Hair follicular keratinocyte (primary cell): ENCODE results near the genes MYBBP1A, ARRB2, C17orf107 and CAMTA2.

GRCh38 chr17:4268236-4268711 is 4.5 kb upstream of the ANKFY1 start:
- RAMPAGE, long total RNA = no peak

- RAMPAGE, long total RNA = no peak
These were observed 6.2 kb upstream of the ANKFY1 start for GRCh38 chr17:4269652-4270610.

DNA sequence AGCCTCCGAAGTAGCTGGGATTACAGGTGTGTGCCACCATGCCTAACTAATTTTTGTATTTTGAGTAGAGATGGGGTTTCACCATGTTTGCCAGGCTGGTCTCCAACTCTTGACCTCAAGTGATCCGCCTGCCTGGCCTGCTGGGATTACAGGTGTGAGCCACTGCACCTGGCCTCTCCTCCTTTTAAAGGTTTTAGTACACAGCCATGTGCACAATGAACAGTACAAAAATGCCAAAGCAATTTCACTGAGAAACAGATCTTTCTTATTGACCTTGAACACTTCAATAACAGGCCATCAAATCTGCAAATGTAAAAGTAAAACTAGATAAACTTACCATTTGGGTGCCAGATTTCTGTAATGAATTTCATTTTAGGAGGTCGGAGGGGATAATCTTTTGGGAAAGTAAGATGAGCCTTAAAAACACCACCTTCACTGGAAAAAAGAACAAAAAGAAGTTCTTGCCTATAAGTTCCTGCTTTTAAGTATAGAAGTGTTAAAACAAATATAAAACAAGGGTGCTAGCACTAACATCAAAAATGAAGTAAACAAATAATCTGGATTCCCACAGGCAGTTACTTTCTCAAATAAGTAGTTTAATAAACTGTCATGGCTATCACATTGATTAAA is 32.7 kb upstream of the ANKFY1 start:
- RAMPAGE, long total RNA = no peak

GRCh38 chr17:4375549-4375948 is 9.1 kb upstream of the UBE2G1 start:
- RAMPAGE, long total RNA = no peak

DNA sequence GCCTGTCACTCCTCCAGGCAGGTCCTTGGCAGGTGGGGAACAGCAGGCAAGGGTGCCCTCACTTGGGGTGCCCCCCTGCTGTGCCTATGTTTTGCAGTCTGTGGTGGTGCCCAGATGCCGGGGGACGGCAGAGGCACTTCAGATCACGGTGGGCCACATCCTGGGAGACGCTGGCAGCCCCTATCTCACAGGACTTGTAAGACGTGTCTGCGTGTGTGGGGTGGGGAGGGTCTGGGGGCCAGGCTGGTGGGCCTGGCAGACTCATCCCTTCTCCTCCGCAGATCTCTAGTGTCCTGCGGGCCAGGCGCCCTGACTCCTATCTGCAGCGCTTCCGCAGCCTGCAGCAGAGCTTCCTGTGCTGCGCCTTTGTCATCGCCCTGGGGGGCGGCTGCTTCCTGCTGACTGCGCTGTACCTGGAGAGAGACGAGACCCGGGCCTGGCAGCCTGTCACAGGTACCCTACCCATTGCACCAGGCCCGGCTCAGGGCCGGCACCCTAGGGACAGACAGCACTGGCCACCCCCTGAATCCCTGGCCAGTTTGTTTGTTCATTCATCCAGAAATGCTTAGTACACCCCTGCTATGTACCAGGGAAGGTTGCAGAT is 12.4 kb upstream of the SPNS2 start:
- RAMPAGE, long total RNA = no peak

- RAMPAGE, long total RNA = no peak
These were observed 19.2 kb downstream of the MYBBP1A start for GRCh38 chr17:4535866-4536534.

DNA sequence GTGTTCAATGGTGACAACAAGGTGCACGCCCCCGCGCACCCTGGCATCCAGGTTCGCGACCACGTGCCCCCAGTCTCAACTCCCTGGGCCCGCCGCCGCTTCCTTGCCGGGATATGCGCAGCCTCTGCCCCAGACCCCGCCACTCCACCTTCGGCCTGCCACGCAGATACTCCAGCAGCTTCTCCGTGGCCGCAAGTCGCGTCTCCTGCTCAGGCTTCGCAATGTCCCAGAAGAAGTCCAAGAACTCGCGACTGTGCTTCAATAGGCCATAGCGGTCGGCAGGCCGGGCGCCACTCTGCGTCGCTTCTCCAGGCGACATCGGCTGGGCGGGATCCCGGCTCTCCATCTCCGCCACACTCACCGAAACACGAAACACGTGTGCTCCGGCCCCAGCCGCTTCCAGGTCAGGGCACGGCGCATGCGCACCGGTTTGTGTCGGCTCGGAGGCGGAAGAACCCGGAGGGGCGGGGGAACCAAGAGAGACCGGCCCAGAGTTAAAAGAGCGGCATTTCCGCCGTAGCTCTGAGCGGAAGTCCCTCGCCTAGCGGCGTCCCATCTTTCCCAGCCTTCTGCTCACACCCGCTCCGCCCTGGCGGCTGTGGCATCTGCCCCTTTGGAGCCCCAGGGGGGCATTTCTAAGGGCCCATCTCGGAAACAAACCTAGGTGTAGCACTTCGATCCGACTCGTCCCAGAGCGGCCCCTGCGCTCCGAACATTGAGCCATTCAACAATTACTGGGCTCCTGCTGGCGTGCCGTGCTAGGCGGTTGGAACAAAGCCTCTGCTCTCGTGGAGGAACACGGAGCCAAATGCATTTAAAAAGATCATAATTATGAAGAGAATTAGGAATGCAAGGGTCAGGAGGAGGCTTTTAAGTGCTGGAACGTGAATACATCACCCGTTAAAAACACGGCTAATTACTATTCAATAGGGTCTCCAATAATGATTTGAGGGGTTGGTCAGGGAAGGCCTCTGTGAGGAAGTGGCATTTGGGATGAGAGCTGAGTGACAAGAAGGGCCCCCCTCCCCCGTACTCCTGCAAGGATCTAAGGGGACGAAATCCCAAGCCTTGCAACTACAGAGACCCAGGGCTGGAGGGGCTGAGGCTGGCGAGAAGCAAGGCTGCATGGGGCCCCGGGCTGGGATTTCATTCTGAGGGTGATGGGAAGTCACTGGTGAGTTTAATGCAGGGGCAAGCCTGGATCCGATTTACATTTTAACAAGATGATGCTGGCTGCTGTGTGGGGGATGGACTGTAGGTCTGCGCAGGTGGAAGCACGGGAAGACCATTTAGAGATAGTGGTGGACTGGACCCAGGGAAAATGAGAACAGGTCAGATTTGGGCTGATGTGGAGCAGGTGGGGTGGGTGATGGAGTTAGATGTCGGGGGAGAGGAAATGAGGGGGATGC is at the start of gene MYBBP1A:
Gene MYBBP1A (minus strand): TSS at position 406 of the 1,409 bp plus-strand sequence.
- RAMPAGE, long total RNA = no peak

DNA sequence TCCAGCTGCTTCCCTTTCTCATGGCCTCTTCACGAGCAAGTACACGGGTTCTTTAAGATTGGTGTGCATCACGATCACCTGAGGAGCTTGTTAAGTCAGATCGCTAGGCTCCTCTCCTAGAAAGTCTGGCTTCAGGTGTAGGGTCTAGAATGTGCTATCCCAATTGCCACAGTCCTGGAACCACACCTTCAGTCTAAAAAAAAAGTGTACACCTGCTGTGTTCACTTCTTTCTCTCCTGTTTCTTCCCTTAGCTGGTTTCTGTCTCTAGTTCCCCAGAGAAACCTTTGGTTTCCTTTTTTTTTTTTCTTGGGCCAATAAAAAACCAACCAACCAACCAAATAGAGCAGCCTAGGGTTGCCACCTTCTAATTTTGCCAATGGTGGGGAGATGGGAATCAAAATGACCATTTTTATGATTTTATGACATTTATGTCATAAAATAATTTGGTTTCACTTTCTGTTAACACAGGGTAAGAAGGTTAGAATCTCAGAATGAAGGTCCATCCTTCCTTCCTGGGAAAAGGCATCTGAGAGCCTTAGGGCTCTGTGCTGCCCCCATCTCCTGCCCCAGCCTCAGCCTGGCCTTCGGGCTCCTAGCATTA is 1.8 kb upstream of the GGT6 start:
- RAMPAGE, long total RNA = no peak

DNA sequence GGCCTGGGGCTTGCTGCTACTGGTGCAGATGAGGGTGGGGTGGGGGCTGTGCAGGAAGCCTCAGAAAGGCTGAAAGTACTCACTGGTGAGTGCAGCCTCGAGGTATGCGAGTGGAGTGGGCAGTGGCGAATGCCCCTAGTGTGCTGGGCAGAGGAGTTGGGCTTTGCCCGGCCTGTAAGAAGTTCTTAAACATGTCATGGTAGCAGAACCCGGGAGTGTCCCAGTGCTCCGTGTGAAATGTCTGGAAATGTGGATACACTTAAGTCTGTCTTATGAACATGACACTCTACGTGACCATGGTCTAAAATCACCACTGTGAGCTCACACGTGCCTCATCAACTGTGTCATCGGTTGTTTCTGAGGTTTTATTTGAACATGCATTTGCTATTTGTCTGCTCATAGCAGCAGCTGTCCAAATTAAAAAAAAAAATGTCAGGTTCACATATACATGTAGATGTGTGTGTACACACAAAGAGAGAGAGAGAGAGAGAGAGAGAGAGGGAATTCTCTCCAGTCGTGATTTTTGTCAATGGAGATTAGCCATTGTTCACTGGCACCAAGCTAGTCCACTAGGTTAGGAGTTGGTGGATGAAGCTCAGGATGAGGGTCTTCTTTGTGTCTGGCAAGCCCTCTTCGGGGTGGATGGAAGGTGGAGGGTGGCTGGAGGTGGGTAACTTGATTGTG is 1.9 kb downstream of the SMTNL2 start:
- RAMPAGE, long total RNA = no peak

GRCh38 chr17:4591532-4592178 is 7.3 kb downstream of the SMTNL2 start:
- RAMPAGE, long total RNA = no peak

DNA sequence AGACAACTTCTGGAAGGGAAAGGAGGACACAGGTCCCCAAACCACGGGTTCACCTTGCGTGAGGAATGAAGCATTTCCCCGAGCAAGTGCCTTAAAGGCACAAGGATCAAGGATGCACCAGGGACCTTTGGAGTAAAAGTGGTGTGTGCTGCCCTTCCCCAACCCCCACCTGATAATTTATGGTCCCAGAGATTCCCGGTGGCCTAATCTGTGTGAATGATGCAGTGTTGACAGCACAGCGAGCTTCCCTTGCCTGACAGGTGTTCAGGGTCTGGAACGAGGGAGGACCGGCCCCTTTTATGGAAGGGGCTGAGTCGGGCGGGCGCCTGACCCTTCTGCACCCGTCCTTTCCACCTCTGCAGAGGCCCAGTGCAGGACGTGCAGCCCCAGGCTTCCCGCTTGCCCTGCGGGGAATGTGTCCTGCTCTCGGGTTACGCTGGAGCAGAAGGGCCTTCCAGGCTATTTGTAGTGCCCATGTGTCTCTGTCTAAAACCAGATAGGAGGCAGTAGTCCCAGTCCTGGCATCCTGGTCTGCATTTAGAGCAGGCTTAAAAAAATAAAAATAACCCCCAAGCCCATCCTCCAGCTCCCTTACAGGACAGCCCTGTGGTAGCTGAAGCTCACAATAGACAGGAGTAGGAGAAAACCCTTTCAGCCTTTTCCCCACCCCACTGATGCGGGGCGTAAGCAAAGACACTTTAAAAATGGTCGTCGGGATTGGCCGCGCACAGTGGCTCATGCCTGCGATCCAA is 16.3 kb downstream of the SMTNL2 start:
- RAMPAGE, long total RNA = no peak

DNA sequence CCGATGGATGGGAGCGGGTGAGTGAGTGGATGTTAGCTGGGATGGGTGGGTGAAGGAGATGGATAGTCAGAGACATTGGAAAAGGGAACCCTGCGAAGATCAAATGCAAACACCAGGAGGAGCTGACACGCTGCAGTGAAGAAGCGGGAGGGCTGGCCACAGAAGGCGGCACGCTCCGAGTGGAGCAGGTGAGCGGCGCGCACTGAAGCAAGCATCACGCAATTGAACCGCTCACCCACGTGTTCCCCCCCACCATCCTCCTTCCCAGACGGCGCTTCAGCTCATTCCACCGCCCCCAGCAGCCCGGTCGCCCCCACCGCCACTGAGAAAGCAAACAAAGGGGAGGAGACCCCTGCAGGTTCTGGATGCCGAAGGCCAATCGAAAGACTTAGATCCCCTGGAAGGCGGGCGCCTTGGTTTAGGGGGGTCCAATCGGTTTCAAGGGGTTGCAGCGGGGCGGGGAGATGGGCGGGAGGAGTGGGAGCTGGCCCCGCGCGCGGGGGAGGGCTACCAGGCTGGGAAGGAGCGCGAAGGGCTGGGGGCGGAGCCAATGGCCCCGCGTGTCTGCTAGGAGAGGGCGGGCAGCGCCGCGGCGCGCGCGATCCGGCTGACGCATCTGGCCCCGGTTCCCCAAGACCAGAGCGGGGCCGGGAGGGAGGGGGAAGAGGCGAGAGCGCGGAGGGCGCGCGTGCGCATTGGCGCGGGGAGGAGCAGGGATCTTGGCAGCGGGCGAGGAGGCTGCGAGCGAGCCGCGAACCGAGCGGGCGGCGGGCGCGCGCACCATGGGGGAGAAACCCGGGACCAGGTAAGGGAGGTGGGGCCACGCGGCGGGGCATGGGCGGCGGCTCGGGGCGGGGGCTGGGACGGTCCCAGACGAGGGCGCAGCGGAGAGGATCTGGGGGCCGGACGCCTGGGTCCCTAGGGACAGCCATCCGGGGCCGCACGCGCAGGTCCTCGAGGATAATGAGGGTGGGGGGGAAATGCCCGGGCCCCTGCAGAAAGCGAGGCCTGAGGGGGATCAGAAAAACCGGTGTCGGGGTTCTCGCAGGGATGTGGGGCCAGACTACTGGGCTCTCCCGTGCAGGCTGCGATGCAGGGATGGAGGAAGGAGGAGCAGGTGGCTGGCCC is at the start of gene ARRB2:
Gene ARRB2 (plus strand): TSS at position 693 of the 1,128 bp plus-strand sequence.
- RAMPAGE, long total RNA = no peak

GRCh38 chr17:4711123-4712364 is 1.1 kb downstream of the ARRB2 start:
- RAMPAGE, long total RNA = no peak

DNA sequence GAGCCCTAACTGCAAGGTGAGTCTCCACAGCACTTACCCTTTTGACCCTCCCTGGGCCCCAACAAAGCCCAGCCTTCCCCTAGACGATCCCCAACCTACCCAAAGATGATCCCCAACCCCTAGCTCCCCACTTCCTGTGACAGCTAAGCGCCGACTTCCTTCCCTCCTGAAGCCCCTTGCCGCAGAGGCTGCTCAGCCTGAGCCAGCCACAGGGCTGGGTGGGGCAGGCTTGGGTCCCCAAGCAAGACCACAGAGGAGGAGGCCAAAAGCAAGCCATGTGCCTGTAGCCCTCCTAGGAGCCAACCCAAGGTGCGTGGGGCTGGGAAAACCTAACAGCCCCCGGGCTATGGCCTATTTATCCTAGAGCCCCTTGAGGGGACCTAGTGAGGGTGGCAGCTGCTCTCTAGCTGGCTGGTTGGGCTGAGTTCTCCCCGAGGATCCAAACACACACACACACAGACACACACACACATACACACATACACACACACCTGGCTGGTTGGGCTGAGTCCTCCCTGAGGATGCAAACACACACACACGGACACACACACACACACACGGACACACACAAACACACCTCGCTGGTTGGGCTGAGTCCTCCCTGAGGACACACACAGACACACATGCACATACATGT is 4.7 kb downstream of the ARRB2 start:
- RAMPAGE, long total RNA = no peak

GRCh38 chr17:4734877-4735629 is 3.8 kb downstream of the MED11 start:
- RAMPAGE, long total RNA = no peak

DNA sequence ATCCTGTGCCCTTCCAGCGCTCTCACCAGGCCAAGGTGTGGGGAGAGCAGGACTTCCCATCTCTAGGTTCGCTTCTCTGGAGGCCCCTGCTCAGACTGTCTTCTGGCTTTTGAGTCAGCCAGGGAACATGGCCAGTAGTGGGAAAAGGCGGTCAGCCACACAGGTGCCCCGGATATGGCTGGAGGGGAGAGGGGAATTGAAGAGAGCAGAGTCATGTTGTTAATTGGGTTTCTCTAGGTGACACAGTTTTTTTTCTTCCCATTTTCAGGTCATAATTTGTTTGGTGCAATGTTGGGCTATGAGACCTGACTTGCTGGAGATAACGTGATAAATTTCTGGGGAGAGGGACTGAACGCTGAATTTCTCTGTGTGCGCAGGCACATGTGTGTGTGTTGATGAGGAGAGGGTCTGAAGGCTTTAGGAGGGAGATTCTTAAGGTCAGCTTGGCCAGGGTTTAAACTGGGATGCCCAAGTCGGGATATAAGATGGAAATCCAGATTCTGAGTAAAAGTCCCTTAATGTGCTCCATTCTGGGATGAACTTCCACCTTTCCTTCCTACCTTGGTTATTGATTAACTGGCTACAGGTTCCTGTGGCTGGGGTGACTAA is 1.7 kb downstream of the MINK1 start:
- RAMPAGE, long total RNA = no peak

- RAMPAGE, long total RNA = no peak
These were observed 19.0 kb downstream of the MINK1 start for GRCh38 chr17:4852019-4852758.

DNA sequence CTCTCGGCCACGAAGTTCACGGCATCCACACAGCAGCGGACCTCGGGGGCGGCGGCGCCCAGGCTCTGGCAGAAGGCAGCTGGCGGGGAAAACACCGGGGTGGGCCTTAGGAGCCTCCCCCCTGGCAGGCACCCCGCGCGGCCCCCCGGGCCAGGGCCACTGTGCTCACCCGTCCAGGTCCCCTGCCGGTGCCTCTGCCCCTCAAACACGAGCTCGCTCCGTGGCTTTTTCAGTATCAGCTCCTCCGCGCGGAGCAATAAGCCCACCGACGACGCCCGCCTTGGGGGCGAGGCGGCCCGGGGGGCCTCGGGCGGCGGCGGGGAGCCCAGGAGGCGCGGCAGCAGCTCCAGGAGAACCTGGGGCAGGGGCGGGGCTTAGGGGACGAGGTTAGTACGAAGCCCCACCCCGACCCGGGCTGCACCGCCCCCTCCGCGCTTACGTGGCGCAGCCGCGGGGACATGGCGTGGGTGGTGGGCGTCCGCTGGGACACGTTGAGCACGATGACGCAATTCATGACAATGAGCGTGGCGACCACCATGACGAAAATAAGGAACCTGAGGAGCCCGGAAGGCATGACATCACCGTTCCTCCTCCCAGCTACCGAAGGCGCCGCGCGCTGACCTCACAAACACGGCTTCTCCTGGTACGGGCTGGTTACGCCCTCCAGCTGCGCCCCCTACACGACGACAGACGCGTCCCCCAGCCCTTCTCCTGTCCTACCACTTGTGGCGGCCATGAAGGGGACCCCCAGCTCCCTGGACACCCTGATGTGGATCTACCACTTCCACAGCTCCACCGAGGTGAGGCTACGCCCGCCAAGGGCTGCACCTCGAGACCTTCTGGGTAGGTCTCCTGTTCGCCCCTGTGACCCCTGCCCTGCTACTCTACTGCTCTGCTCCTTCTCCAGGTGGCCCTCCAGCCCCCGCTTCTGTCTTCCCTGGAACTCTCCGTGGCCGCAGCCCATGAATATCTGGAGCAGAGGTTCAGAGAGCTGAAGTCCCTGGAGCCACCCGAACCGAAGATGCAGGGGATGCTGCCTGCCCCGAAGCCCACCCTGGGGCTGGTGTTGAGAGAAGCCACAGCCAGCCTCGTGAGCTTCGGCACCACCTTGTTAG is at the start of gene C17orf107:
Gene C17orf107 (plus strand): TSS at position 508 of the 1,115 bp plus-strand sequence.
- RAMPAGE, long total RNA = no peak

GRCh38 chr17:4986812-4987887 is at the start of gene CAMTA2:
TSS of gene CAMTA2 (minus strand) at chr17:4987675.
- RAMPAGE, long total RNA = no peak

DNA sequence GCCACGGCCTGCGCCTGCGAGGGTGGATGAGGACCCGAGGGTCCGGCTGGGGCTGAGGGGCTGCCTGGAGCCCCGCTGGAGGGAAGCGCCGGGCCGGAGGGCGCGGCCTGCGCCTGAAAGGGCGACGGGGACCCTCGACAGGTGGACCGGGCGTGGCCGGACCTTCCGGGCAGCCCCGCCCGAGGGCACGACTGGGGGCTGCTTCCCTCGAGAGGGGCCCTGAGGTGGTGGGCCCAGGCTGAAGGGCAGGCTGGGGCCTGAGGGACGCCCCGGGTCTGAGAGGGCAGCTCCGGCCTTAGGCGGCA is 300 bp downstream of the INCA1 start:
- RAMPAGE, long total RNA = no peak